Left ventricle myocardium (tissue), 1 donor: ENCODE measurements around a stretch of chr17.

- PRO-cap = no peak
Observed at GRCh38 chr17:78966484-78966913, 13.2 kb downstream of the LGALS3BP start.

GRCh38 chr17:78971031-78971966 lies 8.4 kb downstream of the LGALS3BP start:
- PRO-cap = no peak

- PRO-cap = unidirectional peak, plus-strand start at chr17:78986811; unidirectional peak, minus-strand start at chr17:78986975
Observed at GRCh38 chr17:78986499-78987396, 7.0 kb upstream of the LGALS3BP start.

- PRO-cap = no peak
Observed at GRCh38 chr17:78995643-78996482, 13.7 kb downstream of the CANT1 start.

DNA sequence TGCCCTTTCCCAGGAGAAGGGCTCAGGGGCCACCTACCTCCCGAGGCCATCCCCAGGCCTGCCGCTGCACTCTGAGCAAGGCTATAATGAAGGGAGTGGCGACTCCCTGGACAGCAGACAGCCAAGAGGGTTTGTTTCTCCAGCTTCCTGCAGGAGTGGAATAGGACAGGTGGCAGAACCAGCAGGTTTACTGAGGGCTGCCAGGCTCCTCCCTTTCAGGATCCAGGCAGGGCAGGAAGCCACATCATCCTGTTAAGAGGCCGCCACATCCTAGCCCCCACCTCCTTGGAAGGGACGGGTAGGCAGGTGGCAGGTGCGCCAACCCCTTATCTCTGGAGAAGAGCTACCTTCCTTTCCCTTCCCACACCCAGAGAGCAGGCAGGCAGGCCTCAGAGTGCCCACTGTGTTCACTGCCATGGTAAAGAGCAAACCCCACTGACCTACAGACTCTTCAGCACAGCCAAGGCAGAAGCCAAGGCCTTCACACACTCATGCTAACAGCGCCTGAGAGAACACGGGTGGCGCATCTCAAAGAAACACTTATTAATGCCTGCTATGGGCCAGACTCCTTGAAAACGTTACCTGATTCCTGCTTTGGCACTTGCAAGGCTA lies 4.1 kb downstream of the CANT1 start:
- PRO-cap = no peak

DNA sequence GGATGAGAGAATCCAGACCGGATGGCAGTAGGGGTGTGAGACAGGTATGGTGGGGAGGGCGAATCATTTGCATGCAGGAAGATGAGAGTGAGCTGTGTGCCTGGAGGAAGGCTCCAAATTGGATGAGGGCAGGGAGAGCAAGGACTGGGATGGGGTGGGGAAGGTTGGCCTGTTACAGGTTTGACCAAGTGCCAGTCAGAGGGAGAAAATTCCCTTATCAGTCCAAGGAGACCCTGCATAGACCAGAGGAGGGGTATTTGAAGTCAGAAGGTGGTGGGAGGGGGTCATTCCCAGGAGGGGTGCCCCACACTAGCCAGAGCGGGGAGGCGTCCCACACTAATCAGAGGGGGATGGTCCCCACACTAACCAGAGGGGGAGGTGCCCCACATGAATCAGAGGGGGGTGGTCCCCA lies 785 bp downstream of the CANT1 start:
- PRO-cap = no peak

DNA sequence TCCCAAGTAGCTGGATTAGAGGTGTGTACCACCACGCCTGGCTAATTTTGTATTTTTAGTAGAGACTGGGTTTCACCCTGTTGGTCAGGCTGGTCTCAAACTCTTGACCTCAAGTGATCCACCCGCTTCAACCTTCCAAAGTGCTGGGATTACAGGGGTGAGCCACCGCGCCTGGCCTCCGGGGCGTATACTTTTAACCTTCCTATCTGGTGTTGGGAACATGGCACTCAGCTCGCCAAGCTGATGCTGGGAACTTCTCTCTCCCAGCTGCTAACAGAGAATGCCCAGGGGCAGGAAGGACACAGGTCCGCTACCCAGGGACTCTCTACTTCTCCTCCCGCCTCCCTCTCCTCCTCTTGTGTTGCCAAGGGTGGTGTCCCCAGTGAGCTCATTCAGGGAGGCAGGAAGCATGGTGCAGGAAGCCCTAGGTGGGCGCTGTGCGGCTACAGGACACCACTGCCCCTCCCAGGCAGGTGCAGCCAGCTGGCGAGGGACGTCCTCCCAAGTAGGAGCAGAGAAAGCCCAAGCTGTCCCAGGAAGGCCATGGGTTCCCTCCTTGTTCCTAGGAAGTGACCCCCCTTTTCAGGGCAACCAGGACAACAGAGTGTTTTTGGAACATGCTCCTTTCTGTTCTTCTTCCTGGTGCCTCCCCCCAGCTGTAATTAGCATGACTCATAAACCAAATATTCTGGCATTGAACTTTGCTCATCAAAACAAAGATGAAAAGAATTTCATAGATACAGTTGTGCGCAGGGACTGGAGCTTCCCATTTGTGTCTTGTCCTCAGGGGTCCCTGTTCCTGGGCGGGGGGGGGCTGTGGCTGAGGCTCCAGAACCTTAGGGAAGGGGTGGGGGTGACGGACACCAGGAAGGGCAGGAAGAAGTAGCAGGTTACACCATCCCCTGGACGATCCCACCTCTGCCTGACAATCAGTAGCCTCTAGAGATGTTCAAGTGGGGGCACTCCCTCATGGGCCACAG lies 2.6 kb downstream of the C1QTNF1 start:
- PRO-cap = bidirectional peak, plus-strand start at position 391 of the sequence, minus-strand start at position 279 of the sequence; bidirectional peak, plus-strand start at position 734 of the sequence, minus-strand start at position 584 of the sequence

DNA sequence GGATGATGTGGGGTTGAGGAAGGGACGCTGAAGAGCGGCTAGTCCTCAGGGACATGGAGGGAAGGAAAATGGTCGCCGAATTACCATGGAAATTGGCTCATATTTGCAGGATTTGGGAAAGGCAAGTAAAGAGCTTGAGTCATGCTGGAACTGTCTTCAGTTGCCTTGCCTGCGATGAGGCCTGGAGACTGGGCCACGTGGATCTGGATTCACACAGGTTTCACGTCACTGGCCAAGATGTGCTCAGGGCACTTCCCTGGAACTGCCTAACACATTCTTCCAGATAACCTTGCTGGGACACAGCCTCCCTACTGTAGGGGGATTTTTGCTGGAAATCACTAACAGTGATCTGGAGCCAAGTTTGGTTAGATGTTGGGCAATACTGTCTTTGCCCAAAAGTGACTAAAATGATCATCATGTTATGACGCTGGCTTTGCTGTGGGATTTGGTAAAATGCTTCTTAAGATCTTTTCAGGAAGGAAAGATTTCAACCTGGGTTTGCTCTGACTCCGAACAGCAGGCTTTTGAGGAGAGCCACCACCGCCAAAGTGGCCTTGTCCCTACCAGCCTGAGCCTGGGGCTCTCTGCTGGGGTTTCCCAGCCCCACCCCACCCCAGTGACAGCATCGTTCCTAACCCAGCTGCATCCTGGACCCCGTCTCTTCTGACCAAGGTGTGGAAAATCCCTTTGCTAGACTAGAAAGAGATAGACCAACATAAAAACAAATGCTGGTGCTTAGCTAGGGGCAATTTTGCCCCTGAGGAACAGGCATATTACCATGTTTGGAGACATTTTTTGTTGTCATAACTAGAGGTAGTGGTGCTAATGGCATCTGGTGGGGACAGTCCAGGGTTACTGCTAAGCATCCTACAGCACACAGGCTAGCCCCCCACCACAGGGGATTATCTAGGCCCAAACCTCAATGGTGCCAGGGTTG lies 14.7 kb downstream of the C1QTNF1 start:
- PRO-cap = no peak

DNA sequence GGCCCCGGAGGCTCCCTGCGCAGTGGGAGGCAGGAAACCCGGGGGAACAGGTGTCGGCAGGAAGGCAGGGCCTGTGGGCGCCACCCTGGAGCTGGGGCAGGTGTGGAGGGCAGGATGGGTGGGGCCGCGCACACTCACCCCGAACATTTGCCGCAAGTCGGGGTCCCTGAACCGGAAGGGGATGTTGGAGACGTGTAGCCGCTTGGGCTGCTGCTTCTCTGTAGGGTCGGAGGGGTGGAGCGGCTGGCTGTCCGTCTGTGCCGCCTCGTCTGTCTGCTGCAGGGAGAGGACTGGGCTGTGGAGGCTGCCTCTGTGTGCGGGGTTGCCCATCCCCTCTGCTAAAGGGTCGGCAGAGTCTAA lies 31.9 kb downstream of the ENGASE start:
- PRO-cap = no peak

- PRO-cap = no peak
Observed at GRCh38 chr17:79388759-79389089, 222.1 kb downstream of the RBFOX3 start.

GRCh38 chr17:79572996-79573227 lies 37.9 kb downstream of the RBFOX3 start:
- PRO-cap = no peak

DNA sequence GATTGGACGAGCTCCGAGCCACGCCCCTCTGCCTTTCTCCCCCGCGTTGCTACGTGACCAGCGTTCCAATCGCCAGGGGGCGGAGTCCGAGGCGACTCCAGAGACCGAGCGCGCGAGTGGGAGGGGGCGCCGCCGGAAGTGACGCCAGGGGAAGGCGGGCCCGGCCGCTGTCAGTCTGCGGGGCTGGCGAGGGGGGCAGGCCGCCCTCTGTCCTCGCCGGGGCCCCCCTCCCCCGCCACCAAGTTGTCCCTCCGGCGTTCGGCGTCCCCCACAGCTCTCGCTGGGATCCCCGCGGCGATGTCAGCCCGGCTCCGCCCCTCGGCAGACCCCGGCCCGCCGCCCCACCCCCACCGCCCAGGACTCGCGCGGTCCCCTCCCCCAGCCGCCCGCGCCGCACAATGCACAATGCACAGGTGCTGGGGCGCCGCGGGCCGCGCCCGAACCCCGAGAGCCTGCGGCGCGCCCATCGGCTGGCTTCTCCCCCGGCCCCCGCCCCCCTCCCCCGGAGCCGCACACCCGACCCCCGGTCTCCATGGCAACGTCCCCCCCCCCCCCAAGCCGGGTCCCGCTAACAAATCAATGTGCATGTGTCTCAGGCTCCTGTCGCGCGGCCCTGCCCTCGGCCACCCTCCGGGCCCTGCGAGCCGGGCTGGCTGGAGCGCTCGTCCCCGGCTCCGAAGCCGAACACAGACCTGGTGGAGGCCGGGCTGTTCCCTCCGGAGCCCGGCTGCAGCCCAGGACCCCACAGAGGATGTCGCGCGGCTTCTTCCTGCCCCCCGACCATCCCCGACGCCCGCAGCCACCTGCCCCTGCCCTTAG lies 583 bp upstream of the CBX8 start:
- PRO-cap = bidirectional peak, plus-strand start at position 173 of the sequence, minus-strand start outside the sequence

GRCh38 chr17:79800049-79800805 lies 3.4 kb upstream of the CBX8 start:
- PRO-cap = no peak

DNA sequence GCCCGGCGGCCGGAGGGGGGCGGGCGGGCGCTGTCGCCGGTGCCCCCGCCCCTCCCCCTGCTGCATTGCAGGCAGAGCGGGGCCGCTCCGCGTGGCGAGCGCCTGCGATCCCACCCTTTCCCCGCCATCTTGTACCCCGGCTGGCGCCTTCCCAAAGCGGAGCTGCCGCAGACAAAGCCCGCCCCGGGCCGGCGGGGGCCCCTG lies 16.6 kb upstream of the CBX8 start:
- PRO-cap = unidirectional peak, minus-strand start at position 131 of the sequence

GRCh38 chr17:79835227-79835913 lies 3.9 kb downstream of the CBX4 start:
- PRO-cap = no peak

GRCh38 chr17:79841402-79842504 lies 2.5 kb upstream of the CBX4 start:
- PRO-cap = no peak

DNA sequence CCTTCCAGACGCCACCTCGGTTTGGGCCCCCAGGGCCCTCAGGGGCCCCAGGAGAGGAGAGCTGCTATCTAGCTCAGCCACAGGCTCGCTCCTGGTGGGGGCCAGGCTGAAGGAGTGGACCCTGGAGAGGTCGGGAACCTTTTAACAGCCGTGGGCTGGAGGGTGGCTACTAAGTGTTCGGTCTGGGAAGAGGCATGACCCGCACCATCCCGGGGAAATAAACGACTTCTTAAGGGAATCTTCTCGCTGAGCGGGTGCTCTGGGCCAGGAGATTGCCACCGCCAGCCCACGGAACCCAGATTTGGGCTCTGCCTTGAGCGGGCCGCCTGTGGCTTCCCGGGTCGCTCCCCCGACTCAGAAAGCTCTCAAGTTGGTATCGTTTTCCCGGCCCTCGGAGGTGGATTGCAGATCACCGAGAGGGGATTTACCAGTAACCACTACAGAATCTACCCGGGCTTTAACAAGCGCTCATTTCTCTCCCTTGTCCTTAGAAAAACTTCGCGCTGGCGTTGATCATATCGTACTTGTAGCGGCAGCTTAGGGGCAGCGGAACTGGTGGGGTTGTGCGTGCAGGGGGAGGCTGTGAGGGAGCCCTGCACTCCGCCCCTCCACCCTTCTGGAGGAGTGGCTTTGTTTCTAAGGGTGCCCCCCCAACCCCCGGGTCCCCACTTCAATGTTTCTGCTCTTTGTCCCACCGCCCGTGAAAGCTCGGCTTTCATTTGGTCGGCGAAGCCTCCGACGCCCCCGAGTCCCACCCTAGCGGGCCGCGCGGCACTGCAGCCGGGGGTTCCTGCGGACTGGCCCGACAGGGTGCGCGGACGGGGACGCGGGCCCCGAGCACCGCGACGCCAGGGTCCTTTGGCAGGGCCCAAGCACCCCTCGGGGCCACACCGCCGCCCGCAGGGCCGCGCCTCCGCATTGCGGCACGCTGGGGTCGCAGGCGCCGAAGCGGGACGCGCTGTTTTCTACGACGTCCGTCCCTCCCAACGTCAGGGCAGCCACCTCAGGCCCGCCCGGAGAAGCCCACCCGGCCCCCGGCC lies 3.6 kb upstream of the CBX4 start:
- PRO-cap = no peak

DNA sequence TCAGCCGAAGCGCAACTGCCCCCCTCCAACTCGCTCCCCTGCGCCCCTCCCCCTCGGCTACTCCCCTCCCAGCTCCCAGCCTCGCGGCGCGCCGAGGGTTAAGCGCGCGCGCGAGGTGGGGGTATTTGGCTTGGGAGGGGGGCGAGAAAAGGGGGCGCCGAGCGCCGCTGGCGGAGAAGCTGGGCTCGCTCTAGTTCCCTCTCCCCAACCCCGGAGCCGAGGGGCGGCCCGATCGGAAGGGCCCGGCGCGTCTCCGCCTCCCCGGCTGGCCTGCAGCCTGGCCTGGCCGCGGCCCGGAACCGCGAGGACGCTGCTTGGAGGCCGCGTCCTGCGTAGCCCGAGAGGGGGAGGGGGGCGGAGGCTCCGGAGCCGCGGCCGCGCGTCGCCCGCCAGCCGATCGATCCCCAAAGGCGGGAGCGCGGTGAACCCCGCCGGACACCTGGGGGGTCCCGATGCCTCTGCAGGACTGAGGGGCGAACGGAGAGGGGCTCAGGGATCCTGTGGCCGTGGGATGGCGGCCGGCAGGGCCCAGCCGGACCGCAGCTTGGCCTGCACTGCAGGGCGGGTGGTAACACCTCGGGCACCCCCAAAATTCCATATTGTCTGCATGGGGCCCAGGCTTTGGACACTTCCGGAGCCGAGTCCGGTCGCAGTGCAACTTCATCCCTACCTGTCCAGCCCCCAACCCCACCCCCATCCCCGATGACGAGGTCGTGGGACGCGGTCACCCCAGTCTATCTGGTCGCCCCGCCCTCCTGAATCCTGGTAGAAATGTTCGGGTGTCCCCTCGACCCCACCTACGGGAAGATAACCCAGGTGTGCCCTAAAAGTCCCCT lies 4.9 kb upstream of the CBX4 start:
- PRO-cap = bidirectional peak, plus-strand start at position 351 of the sequence, minus-strand start at position 279 of the sequence

DNA sequence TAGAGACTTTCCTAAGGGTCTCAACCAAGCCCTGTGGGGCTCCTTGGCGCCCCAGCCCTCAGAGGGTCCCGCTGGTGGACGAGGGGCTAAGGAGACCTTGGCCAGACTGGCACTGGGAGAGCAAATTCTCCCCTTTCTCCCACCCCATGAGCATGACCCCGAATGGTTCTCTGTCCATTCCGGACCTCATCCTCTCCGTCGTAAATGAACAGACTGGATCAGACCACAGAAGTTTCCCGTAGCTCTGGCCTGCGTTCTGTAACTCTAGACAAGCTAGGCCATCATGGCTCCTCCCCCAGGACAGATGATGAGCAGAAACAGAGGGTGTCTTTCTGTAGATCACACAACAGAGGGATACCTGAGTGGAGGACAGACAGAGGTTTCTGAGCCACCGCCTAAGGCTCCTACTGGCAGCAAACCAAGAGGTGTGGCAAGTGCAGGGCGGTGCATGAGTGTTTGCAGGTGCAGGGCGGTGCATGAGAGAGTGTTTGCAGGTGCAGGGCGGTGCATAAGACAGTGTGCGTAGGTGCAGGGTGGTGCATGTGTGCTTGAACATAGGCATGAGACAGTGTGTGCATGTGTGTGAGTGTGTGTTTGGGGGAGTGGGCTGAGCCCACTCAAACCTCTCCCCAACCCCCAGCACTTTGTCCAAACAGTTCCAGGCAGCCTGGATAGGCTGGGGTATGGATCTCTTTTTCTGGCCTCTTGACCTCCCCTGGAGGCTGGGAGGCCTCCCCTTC lies 53.2 kb upstream of the CBX4 start:
- PRO-cap = no peak

DNA sequence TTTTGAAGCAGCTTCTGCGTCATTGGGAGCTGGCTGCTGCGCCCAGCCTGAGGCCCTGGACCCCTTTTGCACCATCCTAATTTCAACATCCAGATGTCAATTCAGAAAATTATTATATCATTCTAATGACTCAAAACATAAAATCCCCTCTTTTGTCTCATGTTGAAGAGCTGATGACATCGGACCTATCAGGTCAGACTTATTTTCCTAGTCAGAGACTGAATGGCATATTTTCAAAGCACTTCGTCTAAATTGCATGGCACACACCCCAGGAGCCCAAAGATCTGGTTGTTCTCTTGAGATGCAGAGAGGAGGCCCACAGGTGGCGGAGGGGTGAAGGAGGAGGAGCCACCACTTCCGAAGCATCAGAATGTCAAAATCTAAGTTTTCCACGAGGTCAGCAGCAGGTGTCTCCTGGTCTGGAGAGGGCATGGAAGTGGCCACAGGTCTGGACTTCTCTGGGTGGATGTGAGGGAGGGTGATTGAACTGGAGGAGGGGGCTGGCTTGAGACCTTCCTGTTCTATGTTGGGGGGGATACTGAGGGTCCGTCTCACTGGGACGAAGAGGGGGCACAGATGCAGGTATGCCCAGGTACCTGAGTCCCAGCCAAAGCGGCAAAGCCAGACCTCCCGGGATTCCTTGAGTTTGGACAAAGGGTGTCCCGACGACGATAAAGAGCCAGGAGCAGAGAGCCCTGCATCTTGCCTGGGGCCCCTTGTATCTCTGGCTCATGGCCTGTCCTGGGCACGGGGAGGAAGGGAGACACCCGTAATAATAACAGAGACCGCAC lies 93.7 kb upstream of the CBX4 start:
- PRO-cap = no peak